Aortic smooth muscle cell (primary cell): ENCODE results near the genes TERB2 and SEMA6D.

DNA sequence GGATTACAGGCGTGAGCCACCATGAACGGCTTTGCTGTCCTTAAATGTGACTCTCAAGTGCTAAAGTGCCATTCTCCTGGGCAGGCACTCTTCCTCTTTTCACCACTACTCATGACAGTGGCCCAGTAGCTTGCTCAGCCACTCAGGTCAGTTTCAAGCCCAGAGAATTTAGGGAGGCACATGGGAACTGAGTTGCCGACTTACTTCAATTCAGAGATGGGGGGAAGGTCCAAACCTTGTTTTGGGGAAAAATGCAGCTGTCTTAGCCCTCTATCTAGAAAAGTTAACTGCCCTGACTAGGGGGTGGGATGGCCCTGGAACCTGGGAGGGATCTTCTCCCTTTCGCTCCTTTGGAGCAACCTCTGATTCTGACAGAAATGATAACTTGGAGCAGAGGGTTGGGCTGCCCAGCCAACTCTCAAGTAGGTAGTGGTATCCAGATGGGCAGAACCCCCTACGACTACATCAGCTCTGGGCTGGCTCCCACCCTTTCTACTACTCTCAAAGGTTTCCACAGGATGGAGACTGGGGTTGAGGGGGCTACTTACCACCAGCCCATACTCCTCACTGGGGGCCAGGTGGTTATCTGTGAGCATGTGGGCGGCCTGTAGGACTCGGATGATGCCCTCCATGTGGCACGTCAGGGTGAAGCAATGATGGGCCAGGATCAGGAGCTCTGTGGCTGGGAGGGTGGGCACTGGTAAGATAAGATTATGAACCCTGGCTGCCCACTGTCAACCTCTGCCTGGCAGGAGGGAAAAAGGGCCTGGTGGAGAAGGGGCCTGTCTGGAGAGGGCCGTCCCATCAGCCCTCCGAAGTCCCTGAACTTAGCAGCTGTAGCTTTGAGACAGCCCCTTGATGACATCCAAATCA lies 33.3 kb downstream of the EIF3J start:
- RRBS: no CpG with 5 or more reads among the region's 10 CpGs

- RRBS: no CpG with 5 or more reads among the region's 5 CpGs
These were observed 19.8 kb upstream of the SPG11 start for GRCh38 chr15:44683175-44683769.

- RRBS: no CpG with 5 or more reads among the region's 3 CpGs
These were observed 3.7 kb downstream of the B2M start for GRCh38 chr15:44715034-44715343.

- RRBS: no CpG with 5 or more reads among the region's 8 CpGs
These were observed 767 bp upstream of the TRIM69 start for GRCh38 chr15:44735371-44736151.

- RRBS: no CpG with 5 or more reads among the region's 10 CpGs
These were observed 94.3 kb downstream of the TRIM69 start for GRCh38 chr15:44830419-44831283.

GRCh38 chr15:44854671-44855214 lies 101.7 kb upstream of the TERB2 start:
- RRBS: no CpG with 5 or more reads among the region's 5 CpGs

DNA sequence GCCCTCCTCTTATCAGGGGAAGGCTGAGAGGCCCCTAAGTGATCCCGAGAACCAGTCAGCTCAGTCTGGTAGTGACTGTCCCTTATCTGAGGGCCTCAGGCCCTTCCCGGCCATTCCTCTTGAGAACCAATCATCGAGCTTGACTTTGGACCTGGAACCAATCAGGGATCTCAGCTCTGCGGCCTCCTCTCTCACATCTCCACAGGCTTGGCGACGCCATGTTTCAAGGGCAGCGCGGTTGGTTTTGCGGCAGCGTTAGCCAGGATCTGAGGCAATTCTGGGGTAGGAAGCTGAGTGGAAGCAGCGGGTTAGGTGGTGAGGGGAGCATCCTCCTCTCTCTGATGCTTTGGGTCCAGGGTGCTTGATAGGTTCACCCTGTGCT lies at the start of gene TERB2:
Gene TERB2 (plus strand): TSS at position 187 of the 382 bp plus-strand sequence.
- RRBS: no CpG with 5 or more reads among the region's 11 CpGs

GRCh38 chr15:45162229-45163280 lies 25.2 kb downstream of the SHF start:
- RRBS: no CpG with 5 or more reads among the region's 8 CpGs

DNA sequence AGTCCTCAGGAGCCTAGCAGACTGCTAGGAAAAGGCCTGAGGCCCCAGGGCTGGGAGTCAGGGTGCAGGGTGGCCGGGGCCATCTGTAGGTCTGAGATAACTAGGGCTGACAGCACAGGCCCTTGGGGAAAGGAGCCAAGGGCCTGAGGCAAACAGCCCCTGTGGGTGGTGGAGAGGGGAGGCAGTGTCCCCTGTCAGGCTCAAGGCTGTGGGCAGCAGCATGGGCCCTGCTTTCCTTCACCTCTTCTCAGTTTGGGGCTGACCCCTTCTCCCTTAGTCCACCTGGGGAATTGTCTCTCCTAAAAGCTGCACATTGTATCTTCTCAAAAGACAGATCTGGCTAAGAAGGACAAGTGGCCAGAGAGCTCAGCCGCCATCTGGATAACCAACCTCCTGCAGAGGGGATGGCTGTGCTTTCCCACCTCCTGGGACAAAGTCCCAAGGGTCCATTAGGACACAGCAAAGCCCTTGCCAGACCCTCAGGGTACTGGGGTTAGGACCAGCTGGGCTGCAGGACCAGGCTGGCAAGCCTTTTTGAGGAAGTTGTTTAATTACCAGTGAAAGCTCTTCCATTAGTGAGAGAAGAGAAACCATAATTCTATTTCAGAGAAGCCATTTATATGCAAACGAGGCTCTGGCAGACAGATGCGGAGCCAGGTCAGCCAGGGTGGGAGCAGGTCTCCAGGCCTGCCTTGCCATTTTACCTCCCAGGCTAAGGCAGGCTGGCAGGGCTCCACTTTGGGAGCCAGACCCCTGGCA lies 18.2 kb downstream of the SHF start:
- RRBS: no CpG with 5 or more reads among the region's 4 CpGs

DNA sequence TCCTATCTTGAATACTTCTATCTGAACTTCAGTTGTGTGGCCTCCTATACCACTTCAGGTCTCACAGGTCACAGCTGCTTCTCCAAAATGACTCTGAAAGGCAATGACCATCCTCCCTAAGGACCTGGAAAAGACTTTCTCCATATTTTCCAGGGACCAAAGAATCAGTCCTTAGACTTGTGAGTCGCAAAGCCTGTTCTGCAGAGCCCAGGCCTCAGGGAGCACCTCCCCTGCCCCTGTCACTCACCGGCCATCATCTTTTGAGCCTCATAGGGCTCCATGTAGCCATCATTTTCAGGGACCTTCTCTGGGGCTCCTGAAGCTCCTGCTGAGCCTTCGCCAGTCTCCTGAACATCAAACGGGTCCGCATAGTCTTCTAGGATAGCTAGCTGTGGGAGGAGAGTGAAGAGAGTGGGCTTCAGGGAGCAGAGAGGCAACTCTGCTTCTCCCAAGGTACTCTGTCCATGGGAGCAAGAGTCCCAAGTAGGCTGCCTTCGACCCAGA lies 9.8 kb downstream of the SHF start:
- RRBS: no CpG with 5 or more reads among the region's 6 CpGs

GRCh38 chr15:45185901-45186844 lies 1.6 kb downstream of the SHF start:
- RRBS: no CpG with 5 or more reads among the region's 10 CpGs

DNA sequence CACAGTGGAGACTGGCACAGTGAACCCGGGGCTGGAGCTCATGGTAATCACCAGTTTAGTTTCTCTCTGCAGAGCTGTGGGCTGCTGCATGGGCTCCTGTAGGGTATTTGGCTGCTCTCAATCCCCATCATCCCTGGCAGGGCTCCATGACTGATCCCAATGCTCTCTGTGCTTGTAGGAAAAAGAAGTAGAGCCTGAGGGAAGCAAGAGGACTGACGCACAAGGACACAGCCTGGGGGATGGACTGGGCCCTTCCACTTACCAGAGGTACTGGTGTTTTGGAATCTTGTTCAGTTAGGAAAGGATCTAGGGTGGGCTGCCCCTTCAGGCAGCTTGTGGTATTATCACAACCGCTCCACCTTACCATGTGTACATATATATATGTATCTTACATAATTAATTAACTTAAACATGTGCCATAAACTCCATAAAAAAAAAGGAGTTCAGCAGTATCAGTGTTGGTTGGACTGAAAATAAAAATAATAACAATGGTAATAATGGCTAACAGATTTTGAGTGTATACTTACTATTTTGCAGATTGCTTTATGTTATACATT lies 1.3 kb downstream of the SLC28A2 start:
- RRBS: no CpG with 5 or more reads among the region's 3 CpGs

DNA sequence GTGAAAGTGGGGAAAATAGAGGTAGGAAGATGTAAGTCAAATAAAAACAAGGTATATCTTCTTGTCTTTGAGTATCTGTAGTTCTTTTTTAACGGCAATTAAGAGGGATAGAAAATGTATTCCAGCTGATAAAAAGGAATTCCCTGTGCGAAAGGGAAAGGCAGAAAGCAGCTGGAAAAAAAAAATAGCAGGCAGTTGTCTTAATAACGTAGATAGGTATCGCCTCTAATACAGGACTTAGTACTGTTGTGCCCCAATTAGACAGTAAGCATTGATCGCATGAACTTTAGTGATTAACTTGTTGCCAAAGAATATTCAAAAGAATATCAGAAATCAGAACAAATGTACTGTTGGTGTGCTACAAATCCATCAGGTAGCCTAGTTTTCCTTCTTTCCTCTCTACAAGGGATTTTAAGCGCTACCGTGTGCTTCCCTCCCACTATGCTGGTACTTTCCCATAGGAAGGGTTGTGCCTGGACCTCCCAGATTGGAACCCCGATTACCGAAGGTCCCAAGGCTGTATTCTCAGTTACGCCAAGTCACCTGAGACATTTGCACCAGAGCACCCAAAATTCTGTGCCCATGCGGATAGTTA lies 643 bp upstream of the SPATA5L1 start:
- RRBS: no CpG with 5 or more reads among the region's 11 CpGs

GRCh38 chr15:45637360-45637942 lies 2.6 kb downstream of the SQOR start:
- RRBS: no CpG with 5 or more reads among the region's 6 CpGs

GRCh38 chr15:47716711-47717653 lies at the start of gene SEMA6D:
Gene SEMA6D (plus strand): TSS chr15:47717505.
- RRBS: 3% methylated on average over 14 of the region's 48 CpGs

- RRBS: no CpG with 5 or more reads among the region's 2 CpGs
These were observed 77.6 kb upstream of the SLC24A5 start for GRCh38 chr15:48043244-48043491.

- RRBS: no CpG with 5 or more reads among the region's 6 CpGs
These were observed 28.2 kb downstream of the MYEF2 start for GRCh38 chr15:48149810-48150404.

DNA sequence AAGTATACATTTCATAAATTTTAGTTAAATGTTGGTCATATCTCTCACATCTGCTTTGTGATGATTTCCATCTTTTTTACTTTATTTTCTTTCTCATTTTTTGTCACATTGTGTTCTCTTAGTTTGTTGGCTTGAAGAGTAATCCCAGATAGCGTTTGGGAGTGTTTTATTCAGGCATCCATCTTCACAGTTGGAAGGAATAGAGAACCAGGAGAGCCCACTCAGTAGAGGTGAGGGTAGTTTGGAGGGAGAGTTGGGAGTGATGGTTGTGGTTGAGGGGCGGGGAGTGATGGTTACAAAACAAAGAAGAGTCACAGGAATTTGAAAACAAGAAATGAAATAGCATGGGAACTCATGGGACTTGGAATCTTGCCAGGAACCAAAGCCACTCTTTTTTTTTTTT lies 36.2 kb downstream of the DUT start:
- RRBS: no CpG with 5 or more reads among the region's 2 CpGs

DNA sequence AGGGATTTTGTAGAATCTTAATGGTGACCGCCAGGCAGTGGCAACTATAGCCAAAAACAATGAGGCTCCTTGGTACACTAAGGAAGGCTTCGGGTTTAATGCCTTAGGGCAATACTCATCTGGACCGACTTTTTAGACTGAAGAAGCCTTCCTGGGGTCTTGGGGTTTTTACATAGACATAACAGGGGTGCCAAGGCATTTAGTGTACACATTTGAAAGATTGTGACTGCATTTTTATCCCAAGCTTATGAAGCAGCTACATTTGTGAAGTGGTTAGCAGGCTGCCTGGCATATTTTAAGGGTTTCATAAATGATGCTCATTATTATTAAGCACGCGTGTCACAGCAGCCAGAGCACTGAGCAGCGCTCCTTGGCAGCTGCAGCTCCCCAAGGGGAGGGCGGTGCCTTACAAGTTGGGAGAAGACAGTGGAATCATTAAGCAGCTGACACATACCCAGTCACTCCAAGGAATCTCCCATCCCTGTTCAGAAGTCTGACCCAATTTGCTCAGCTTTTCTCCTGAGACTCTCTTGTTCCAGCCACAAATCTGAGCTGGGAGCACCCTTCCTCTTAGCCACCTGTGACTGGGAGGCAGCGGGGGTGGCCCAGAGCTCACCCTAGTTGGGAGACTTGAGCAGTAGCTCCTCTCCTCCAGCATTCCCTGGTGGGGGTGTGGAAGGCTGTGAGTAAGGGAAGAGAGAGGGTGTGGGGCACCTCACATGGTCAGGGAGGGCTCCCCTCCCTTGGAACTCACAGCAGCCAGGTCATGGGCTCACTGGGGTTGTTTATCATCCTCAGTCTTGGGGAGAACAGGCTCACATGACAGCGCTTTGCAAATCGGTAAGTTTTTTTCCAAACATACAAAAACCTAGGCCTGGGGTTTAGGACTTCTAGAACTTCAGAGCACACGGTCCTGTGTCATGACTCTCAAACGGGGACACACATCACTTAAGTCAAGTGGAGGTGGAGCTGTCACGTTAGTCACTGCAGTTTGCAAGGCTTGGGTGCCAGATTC lies 64.3 kb downstream of the DUT start:
- RRBS: no CpG with 5 or more reads among the region's 13 CpGs

- RRBS: no CpG with 5 or more reads among the region's 11 CpGs
These were observed 108.0 kb downstream of the FBN1 start for GRCh38 chr15:48537449-48537930.